Camera-type eye (tissue), 1 donor: ENCODE measurements around the genes TRH and SRPRB.

DNA sequence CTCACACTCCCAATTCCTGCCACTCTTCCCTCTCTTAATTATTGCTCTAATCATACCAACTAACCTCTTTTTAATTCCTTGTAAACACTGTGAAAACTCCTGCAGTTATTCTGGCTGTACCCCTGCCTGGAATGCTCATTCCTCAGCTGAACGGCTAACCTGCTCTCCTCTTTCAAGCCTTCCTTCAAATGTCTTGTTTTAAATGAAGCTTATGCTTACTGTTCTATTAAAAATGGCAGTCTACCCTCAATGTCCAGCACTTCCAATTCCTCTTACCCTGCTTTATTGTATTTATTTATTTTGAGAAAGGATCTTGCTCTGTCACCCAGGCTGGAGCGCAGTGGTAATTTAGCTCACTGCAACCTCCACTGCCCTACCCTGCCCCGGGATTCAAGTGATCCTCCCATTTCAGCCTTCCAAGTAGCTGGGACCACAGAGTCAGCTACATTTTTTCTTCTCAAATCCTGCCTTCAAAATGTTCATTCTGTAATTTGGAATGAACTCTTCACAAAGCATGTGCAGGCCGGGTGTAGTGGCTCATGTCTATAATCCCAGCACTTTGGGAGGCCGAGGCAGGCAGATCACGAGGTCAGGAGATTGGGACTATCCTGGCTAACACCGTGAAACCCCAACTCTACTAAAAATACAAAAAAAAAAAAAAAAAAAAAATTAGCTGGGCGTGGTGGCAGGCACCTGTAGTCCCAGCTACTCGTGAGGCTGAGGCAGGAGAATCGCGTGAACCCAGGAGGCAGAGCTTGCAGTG is 114.8 kb upstream of the PLXND1 start:
- RAMPAGE, long total RNA, result no peak

DNA sequence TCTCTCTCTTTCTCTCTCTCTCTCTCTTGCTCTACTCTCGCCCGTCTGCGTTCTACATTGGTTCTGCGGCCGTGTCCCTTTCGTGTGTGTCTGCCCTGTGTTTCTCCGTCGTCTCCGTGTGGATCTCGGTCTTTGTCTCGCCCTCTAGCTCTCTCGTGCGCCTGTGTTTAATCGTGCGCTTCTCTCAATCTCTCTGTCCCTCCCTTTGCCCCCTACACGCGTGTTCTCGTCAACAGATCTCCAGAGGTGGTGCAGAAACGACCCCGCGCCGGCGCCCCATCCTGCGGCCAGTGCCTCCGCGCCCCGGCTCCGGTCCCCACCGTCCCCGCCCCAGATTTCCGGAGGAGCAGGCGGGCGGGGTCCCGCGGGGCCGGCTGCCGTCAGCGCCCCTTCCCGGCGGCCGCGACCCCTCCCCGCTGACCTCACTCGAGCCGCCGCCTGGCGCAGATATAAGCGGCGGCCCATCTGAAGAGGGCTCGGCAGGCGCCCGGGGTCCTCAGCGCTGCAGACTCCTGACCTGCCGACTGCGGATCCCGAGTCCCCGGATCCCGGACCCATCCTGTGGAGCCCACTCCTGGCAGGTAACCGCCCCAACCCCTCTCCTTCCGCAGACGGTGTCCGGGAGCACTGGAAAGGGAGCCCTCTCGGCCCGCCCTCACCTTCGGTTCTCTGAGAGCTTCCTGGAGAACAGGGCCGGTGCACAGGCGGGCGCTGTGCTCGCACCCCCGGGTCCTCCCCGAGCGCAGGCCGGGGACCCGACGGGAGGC is at the start of gene TRH:
TSS of gene TRH (plus strand) at position 478 of the 767 bp plus-strand sequence.
- RAMPAGE, long total RNA, result no peak

DNA sequence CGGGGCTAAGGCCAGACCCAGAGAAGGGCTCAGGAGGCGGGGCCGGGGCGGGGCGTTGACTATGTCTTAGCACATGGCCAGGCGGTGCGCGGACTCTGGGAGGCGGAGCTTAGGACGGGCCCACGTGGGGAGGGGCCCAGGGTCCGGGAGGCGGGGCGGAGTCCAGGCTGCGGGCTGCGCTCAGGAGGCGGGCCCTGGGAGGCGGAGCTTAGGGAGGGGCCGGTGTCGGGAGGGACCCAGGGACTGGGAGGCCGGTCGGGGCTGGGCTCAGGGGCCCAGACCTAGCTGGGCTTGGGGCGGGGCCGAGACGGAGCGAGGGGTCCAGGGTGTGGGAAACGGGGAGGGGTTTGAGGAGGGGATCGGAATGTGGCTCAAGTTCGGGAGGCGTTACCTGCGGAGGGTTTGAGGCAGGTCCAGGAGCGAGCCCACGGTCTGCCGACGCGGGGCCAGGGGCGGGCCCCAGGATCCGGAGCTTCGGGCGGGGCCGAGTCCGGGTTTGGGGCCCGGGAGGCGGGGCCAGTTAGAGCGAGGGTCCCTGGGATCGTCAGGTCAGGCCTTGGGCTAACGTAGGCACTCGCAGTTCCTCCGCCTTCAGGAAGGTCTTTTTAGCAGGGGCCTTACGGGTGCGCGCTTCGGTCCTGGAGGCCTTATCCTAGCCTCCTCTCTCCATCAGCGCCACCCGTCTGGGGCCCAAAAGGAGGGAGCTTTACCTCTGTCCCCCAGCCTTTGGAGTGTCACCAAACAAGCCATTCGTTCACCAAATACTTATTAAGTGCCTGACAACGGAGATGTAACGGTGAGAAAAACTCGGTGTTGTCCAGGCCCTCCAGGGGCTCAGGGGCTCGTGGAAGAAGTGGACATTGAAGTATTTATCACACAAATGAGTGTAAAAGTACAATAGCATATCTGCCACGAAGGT is 30.6 kb downstream of the ALG1L2 start:
- RAMPAGE, long total RNA, result no peak

DNA sequence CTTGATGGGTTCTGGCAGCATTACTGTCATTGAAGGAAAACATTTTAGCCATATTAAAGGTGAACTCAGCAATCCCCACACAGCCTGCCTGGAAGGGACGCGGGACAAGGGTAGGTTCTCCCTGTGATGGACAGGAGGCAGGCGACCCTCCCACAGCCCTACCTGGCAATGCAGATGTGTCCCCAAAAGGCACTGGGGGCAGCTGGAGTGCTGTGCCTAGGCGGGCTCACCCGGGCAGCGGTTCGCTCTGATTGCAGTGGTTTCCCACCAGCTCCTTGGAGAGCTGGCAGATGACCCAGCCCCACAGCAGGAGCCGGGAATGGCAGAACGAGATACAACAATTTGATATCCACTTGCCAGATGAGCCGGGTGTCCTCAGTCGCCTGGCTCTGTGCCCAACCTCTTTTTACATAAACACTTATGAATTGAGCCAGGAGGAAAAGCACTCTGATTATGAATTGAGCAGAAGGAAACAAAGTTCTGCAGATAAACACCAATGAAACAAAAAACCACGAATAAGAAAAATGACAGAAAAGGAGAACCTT is 38.1 kb downstream of the ALG1L2 start:
- RAMPAGE, long total RNA, result no peak

GRCh38 chr3:130184128-130184787 is 102.6 kb downstream of the ALG1L2 start:
- RAMPAGE, long total RNA, result no peak

GRCh38 chr3:130744332-130745159 is 2.1 kb downstream of the PIK3R4 start:
- RAMPAGE, long total RNA, result no peak

DNA sequence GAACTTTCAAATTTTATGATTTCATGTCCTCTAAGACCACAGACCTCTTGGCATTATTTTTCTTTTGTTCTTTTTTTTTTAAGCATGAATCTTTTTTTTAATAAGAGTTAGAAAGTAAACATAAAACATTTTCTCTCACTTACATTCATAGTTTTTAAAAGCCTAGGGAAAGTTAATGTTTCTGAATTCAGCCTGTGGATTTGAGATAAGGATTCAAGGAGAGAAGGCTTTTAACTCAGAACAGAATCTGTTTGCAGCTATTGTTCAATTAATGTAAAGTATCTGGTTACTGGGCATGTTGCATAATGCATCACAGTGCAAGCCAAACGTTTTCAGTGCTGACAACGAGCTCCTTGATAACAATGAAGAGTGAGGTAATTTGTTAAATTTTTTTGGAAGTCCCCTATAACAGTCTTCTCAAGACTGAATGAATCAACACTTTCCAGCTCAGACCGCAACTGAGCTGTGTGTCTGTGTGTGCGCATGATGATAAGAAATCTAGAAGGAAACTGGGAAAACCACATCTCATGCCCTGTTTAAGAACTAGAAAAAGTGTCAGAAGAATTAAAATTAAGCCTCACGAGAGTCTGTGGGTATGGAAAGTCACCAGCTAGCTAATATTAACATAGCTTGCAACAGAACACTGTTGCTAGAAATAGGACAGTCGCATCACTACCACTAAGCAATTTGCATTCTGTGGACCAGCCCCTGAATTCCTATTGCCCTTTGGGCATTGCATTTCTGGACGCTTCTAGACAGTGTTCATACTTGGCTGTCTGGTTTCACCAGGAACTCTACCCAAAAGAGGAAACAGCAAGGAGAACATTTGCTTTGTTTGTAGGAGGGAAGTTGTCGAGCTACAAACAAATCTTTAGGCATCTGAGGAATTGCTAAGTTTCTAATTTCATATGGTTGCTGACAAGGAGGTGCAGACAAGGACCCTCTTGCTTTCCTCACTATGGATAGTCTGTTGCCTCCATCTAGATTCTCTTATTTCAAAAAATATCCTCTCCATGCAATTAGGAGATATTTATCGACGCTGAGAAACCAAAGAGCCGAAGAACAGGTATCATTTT is 43.7 kb upstream of the ATP2C1 start:
- RAMPAGE, long total RNA, result no peak

DNA sequence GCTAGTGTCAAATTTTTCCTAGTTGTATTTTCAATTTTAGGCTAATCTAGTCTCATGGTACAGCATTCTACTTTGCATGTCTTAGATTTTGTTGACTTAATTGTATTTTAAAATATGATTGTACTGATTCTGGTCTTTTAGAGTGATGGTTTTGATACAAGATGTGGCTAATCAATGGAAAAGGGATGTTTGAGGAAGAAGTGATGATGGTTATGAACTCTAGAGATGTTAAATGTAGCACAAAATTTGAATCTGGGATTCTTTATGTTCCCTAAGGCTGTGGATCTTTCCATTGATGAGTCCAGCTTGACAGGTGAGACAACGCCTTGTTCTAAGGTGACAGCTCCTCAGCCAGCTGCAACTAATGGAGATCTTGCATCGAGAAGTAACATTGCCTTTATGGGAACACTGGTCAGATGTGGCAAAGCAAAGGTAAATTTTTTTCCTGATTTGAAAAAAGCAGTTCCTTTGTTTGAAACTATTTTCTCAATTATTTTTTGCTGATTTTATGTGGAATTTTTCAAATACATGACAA is 59.7 kb downstream of the ATP2C1 start:
- RAMPAGE, long total RNA, result no peak

GRCh38 chr3:131025903-131026154 is 796 bp downstream of the ASTE1 start:
- RAMPAGE, long total RNA, result no peak

GRCh38 chr3:132376367-132377456 is 40.6 kb upstream of the DNAJC13 start:
- RAMPAGE, long total RNA, result no peak

DNA sequence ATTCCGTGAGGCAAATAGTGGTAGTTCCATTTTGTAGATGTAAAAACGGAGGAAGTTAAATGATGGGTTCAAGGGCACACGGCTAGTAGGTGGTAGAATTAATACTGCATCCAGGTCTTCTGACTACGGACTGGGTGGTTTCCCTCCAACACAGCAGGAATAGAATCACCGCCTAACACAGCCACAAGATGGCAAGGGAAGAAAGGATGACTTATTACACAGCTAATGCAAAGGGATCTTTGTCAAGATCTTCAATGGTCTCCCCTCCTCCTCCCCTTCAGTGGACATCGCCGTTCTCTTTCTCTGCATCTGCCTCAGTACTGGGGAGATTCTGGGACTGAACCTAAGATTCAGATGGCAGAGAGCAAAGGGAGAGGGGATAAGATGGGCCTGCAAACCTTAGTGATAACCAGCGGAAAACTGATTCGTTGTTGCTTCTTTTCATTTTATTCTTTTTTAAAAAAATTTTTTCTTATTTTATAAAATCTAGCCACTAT is 592 bp upstream of the TOPBP1 start:
- RAMPAGE, long total RNA, result no peak

- RAMPAGE, long total RNA, result no peak
These were observed 8.8 kb upstream of the TOPBP1 start for GRCh38 chr3:133670226-133671160.

DNA sequence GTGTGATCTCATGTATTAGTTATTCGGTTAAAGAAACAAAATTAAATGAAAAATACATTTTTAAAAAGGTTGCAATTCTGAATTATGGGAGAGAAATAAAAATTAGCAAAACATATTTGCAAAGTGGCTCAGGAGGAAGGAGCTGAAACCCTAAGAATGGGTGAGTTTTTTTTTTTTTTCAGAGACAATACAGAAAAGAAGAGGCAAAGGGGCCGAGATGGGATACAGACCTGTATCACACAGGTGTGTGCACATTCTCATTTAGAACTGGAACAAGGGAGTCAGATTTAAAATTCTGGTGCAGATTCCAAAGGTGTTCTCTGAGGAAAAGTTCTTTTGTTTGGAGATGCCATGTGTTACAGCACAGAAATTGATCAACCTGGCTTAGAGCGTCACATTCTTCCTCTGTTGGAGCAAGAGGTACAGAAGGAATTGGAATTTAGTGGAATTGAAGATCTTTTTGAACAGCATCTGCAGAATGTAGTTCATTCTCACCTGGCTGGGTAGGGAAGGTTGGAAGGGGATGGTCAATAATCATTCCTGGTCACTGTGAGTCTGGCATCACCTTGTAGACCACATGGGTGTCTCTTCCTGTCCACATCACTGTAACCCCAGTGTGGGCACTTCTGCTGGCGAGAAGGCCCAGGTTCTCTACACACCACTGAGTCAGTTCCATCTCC is 28.6 kb downstream of the TF start:
- RAMPAGE, long total RNA, result no peak

- RAMPAGE, long total RNA, result no peak
These were observed at the start of gene SRPRB for GRCh38 chr3:133805402-133806151. Gene SRPRB (plus strand): TSS chr3:133805815.

DNA sequence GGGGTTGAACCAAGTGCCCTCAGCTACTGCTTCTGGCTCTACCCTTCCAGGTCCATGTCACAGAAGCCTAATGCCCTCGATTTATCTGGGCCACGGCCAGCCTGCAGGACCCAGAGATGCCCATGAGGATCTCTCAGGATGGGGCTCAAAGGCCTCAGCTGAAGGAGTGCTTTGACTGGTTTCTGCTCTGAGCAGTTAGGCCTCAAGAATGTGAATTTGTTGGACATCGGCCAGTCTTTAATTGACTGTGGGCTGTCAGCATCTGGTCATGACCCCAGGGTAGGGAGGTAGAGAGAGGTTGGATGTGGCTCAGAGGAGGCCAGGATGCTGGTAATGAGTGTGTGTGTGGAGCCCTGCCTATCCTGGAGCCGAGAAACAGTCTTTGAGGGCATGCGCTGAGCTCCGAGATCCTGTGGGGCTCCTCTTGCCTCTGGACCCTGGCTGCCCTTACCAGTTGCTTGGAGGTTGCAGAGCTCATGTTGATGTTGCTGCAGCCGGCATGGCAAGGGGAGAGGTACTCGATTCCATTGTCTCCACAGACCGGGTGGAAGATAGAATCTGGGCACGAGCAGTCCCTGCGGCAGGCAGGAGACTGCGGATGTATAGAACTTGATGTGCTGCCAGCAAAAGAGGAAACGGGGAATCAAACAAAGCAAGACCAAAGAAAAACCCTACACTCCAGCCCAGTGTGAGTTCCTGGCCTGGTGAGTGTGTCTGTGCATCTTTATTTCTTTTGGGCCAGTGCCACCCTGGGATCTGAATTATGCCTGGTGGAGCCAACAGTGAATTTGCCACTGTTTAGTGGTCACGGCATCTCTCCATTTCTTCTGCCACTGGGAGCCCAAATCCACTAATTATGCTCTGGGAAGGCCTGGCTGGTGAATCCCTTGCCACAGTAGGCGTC is 49.2 kb upstream of the RAB6B start:
- RAMPAGE, long total RNA, result no peak

- RAMPAGE, long total RNA, result no peak
These were observed 61.5 kb upstream of the RAB6B start for GRCh38 chr3:133957113-133957674.

DNA sequence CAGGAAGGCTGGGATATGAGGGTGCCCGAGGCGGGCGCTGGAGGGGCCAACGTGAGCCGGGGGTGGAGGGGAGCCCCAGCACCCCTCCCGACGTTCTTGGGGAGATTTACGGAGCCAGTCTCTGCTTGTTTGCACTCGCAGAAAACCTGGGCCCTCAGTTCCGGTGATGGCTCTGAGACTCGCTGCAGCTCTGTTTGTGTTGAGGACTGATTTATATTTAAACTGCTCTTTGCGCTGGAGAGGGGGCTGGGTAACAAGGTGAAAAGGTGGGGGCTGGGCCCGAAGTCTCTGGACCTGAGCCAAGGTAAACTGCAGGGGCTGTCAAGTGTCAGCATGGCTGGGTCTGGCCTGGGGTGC is 557 bp upstream of the SLCO2A1 start:
- RAMPAGE, long total RNA, result no peak

DNA sequence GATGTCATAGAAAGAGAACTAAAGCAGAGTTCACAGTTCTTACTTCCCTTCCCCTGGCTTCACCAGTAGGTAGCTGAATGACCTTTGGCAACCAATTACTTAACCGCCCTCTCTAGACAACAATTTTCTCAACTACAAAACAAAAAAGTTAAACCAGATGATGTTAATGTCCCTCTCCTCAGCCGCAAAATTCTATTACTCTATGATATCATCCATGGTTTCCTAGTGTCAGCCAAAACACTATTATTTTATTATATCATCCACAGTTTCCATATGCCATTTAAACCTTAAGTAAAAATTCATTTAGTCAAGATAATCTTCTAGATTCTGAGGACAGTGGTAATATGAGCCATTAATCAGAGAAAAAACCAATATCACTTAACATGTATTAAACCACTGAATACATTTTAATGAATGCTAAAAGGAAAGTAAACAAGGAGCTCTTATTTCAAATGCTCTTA is 13.1 kb downstream of the RYK start:
- RAMPAGE, long total RNA, result no peak

DNA sequence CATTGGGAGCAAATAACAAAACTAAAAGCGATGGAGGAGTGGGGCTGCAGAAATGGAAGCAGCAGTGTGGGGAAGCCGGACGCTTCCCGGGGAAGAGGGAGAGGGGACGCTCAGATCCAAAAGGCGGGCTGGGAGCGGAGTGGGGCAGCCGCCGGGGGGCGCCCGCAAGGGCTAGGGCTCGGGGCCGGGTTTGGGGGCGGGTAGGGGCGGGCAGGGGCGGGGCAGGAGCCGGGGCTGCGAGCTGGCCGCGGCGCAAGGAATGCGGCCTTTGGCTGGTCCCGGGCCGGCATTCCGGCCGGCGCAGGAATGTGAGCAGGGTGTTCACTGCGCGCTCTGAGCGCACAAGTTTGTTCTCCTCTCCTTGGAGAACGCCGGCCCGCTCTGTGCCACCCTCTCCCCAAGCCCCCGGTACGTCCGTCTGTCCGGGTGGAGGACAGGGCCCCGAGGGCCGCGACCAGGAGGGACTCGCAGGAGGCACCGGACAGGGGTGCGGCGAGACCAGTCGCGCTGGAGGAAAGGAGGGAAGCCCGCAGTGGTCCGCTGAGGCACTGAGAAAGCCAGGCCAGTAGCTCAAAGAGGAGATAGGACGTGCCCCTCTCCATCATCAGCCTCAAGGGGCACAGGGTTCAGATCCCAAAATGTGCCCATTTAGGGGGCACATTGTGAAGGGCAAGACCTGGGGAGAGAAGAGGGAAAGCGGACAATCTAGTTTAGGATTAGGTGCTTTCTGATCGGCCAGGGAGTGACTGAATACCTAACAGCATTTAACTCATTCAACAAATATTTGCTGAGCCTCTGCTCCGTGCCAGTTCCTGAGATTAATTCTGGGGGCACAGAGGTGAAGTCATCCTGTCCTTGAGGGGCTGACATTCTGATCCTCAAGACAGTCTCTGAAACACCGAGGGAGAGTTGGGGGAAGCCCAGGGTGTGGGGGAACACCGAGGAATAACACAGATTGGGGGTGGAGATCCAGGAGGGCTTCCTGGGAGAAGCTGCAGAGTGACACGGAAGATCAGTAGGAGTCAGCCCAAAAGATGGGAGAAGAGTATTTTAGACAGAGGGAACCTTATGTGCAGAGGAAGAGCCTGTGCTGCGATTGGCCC is 60.7 kb downstream of the AMOTL2 start:
- RAMPAGE, long total RNA, result no peak

DNA sequence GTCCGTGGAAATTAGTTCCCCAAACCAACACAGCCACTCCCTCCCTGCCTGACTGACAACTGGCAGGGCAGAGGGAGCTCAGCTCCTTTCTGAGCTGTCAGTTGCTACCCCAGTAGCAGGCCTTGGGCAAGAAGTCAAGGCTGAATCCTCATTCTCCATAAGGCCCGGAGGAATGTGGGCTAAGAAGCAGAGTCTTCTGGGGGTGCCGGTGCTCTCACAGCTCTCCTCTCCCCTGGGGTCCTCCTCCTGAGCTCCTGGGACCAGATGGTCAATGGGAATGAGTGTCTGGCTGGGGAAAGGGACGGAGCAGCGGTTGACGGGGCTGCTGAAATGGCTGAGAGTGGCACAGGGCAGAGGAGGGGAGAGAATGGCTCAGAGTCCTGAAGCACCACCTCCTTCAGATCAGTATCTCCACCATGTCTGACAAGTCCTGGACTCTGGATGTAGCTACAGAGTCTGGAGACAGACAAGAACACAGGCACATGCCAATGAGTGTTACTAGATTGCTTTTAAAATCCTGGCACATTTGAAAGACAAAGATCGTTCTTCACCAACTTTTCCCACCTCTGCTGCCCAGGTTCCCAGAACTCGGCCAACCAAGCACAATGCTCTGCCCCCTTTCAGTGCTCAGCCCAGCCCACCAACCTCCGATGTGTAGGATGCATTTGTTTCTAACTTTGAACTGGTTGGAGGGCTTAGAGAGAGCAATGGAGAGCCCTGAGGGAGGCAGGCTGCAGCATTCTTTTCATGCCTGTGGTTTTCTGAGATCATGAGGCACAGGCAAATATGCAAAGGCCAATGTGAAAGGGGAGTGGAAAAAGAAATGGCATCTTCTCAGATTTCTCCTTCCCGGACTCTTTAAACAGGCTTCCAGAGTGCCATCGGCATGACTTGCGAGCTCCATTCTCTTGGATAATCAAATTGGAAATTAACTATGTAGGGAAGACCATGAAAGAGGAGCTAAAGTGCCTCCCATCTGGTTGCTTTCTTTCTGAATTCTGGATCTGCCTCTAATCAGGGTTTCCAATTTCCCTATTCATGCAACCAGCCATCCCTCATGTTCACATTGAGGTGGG is 16.6 kb downstream of the AMOTL2 start:
- RAMPAGE, long total RNA, result no peak